HT-29 (cell line): ENCODE measurements around a stretch of chr3.

DNA sequence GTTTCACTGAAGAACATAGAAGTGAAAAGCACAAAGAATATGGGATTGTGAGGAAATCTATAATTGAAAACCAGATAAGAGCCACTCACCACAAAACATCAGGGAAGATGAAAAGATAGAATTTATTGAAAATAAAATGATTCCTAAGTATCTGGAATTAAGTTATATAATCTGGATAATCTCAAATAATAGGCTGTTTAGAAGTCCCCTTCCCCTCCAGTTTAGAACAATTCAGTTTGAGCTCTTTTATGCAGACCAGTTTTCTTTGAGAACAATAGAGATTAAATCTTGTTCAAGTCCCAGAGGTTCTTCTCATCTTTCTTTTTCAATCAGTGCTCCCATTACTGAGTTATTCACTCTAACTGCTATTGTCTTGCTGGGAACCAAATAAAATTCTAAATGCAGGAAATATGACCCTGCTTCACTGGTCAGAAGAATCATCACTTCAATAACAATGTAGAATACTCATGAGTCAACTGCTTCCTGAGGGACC lies 74.6 kb upstream of the STXBP5L start:
- RAMPAGE, long total RNA: no peak

GRCh38 chr3:121659107-121660104 lies 1.3 kb downstream of the HCLS1 start:
- RAMPAGE, long total RNA: no peak

- RAMPAGE, long total RNA: no peak
Measured at GRCh38 chr3:121919114-121919504, 24.9 kb downstream of the SLC15A2 start.

DNA sequence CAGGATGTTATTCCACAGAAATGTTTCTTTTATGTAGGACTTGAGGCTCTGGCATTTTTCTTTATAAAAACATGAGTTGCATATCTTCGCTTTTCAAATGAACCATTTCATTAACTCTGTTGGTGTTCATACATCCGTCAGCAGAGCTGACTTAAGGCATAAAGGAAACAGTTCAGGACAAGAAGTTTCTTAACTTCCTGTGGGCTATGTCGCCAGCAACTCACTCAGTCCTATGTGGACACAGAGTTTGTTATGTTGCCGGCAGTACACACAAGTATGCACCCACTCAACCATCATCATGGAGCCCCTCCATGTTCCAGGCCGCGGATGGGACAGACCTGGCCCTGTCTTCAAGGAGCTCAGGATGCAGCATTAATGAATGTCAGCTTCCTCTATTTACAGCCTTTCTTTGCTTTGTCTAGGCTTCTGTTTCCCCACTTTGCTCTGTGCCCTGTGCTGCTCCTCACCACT lies 64.0 kb downstream of the CASR start:
- RAMPAGE, long total RNA: no peak

DNA sequence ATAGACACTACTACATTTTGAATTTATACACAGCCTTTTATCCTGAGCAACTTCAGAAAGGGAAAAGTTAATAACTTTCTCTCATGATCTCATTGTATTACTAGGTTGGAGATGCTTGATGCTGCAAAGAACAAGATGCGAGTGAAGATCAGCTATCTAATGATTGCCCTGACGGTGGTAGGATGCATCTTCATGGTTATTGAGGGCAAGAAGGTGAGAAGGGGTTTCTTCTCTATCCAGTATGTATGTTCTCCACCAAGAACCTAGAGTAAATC lies 8.7 kb downstream of the WDR5B start:
- RAMPAGE, long total RNA: no peak

DNA sequence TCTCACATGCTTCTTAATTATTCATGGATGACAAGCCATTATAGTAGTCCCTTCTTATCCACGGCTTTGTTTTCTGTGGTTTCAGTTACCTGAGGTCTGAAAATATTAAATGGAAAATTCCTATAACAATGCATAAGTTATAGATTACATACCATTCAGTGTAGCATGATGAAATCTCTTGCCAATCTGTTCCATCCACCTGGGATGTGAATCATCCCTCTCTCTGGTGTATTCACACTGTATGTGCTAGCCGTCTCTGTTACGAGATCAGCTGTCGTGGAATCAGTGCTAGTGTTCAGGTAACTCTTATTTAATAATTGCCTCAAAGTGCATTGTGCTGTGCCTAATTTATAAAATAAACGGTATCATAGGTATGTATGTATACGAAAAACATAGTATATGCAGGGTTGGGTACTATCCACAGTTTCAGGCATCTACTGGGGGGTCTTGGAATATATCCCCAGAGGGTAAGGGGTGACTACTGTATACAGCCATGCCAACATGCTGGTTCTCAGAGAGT lies 5.2 kb downstream of the WDR5B start:
- RAMPAGE, long total RNA: no peak

DNA sequence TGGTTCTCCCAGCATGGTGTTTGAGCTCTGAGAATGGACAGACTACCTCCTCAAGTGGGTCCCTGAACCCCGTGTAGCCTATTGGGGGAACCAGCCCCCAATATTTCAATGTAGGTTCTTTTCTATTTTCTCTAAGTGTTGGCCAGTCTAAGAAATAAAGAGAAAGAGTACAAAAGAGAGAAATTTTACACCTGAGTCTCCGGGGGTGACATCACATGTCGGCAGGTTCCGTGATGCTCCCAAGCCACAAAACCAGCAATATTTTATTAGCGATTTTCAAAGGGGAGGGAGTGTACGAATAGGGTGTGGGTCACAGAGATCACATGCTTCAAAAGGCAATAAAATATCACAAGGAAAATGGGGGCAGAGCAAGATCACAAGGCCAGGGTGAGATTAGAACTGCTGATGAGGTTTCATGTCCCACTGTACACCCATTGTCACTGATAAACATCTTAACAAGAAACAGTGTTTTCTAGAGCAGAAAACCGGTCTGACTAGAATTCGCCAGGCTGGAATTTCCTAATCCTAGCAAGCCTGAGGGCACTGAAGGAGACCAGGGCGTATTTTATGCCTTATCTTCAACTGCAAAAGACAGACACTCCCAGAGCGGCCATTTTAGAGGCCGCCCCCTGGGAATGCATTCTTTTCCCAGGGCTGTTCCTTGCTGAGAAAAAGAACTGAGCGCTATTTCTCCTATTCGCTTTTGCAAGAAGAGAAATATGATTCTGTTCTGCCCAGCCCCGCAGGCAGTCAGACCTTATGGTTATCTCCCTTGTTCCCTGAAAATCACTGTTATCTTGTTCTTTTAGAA lies 27.8 kb upstream of the WDR5B start:
- RAMPAGE, long total RNA: no peak

DNA sequence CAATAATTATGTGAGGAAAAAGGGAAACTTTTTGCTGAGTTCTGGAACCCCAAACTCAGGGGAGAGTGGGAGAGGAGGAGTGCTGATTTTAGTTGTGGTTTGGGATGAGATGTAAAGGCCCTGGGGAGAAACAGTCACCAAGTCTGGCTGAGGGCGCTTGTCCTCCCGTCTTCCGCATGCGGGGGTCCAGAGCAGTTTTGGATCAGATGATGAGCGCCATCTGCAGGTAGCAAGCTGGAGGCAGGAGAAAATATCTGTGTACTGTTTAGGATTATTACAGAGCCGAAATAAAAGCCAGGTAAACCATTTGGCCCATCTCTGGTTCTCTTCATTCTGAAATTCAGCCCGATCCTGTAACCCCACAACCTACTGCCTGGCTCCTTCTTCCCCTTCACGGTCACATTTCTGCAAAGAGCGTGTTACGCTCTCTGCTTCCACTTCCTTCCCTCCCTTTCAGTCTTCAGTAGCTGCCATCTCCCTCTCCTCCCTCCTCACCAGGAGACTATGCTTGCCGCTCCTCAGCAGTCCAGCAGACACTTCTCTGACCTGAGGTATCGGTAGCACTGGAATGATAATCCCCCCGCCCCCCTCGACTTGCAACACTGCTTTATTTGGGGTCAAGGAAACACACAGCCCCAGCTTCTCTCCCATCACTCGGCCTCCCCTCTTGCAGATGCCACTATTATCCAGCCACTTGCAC lies 1.4 kb upstream of the PARP14 start:
- RAMPAGE, long total RNA: no peak

DNA sequence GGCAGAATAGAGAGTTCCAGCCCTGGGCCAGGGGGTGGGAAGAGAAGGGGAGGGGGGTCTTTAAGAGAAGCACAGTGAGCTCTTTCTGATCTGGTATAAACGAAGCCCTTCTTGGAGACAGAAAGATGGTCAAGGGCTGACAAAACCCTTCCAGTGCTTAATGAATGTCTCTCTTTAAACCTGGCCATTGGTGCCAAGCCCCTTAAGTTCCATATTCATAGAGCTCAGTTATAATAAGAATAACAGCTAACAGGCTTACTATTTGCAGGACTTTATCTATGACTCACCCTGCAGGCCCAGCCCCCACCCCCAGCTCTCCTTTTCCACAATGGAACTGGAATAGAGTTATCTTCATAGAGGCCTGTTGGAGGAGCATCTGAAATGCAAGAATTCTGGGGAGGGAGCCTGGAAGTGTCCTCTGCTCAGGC lies 52.9 kb downstream of the SEMA5B start:
- RAMPAGE, long total RNA: no peak

DNA sequence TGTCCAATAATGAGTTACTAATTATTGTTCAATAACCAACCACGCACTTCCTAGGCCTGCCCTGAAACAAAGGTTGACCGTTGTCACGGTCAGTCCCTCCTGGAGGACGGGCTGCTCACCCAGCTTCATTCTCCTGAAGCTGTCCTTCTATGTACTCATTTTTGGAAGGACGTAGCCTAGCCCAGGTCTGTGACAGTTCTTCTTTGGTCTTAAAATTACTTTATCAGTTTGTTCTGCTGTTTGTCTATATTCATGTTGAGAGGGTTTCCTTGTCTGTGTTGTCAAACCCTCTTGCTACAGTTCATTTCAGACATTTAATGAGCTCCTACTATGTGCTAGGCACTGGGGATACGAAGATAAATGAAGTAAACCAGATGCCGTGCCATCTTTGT lies 8.2 kb upstream of the PDIA5 start:
- RAMPAGE, long total RNA: no peak

- RAMPAGE, long total RNA: no peak
Measured at GRCh38 chr3:123088966-123089878, 22.4 kb downstream of the PDIA5 start.

GRCh38 chr3:123314300-123315591 lies 113.0 kb downstream of the SEC22A start:
- RAMPAGE, long total RNA: no peak

DNA sequence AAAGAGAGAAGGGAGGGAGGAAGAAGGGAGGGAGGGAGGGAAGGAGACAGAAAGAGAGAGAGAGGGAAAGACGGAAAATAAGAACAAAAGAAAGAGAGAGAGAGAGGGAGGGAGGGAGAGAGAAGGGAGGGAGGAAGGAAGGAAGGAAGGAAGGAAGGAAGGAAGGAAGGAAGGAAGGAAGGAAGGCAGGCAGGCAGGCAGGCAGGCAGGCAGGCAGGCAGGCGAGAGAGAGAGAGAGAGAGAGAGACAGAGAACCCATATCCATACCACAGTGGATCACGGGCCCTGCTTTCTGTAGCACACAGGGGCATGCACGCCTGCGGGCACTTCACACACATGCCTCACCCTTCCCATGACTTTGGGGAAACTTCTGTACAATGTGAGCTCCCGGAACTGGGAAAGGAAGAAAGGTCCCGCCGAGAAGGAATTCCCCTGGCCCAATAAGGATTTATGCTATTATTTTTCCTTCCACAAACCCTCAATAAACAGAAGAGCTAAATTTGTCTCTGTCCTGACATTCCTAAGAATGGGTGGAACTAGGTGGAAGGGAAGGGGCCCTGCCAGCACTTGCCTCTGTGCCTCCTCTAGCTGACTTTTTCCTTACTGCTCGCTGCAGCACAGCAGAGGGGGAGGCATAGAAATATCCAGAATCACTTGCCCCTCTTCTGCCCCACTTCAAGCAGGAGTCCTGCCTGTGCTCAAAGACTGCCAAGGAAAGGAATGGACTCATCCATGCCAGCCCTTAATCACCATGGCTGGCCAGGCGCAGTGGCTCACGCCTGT lies 52.1 kb downstream of the ADCY5 start:
- RAMPAGE, long total RNA: no peak

DNA sequence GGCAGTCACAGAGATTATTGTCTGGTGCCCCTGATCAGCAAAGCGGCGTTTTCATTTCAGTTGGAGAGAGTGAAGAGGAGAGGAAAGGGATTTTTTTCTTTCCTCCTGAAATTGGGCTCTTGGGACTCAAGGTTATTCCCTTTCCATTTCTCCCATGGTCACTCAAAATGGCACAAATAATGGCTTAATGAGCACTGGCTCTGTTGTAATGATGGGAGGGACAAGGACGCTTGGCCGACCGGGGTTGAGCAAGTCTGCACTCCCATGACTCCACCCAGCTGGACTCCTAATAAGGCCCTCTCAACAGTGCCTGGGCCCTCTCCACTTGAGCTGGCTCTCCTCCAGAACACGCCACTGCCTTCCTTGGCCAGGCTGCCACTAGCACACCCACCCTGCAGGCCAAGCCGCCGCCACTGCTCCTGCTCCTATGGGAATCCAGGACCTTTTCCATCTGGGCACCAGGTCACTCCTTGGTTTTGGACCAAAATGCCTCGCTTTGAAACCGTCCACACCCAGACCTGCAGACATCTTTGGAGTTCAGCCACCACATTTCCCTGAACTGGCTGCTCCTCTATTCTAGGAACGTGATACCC lies 42.3 kb downstream of the ADCY5 start:
- RAMPAGE, long total RNA: no peak

GRCh38 chr3:123447324-123448446 lies 1.2 kb downstream of the ADCY5 start:
- RAMPAGE, long total RNA: no peak

DNA sequence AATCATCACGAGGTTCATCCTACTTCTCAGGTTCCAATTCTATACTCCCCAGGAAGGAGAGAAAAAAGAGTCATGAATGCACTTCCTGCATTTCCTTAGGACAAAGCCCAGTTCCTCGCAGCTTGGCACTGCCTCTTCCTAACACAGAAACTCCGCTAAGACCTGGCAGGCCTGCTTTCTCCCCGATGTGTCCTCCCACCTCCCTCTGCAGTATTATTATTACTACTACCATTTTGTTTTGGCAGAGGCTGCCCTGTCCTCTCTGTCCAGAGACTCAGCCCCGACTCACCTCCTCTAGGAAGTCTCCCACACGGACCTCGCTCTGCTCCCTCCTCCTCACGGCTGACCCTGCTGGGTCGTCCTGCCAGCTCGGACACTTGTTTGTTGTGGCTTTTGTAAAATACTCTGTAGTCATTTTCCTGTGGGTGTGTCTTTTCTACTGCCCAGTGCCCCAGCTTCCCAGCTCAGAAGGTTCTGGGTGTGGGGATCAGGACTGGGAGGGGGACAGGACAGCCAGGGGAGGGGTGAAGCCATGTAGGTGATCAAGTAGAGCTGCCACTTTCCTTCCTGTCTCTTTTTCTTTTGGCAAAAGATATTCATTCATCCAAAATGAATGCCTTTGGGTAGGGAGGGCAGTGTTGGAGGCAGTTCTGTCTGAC lies 107.3 kb upstream of the HACD2 start:
- RAMPAGE, long total RNA: no peak

- RAMPAGE, long total RNA: no peak
Measured at GRCh38 chr3:123696827-123697266, 112.0 kb upstream of the HACD2 start.

DNA sequence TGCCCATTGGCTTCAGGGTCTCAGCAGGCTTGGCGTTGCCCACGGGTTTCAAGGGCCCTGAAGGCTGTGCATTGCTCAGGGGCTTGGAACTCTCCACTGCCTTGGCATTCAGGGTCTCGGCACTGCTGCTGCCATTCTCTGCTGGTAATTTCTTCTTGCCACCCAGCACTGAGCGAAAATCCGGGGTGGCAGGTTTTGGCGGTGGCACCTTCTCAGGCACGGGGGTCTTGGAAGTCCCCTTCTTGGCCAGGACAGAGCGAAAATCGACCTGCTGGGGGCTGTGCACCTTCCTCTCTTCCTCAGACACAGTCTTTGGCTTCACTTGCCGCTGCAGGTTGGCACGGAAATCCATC lies 115.5 kb upstream of the HACD2 start:
- RAMPAGE, long total RNA: no peak

- RAMPAGE, long total RNA: no peak
Measured at GRCh38 chr3:123976842-123977219, 15.1 kb downstream of the ROPN1 start.

DNA sequence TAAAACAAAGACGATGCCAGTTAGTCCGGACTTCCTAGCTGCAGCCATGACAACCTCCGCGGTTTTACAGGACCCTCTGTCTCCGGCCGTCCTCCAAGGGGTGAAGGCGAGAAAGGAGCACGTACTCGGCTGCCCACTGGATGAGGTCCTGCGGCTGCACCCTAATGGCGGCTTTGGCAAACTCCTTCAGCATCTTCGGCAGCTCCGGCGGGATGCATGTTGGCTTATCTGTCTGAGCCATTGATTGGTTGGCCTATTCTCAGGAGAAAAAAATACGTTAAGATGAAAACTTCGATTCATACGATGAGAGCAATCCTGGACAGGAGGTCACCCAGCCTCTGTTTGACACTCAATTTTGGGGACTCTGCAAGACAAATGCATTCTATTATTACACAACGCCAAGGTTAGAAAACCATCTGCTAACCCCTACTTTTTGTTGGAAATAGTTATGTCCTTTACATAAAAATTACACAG lies 11.6 kb downstream of the ROPN1 start:
- RAMPAGE, long total RNA: no peak